ENCODE measurements around the genes PLEKHO2, UBAP1L, CLPX and HACD3.

GRCh38 chr15:64701592-64702254, 73.7 kb downstream of the RBPMS2 start:
- PRO-cap = no peak

GRCh38 chr15:64747283-64747888, 28.0 kb downstream of the RBPMS2 start:
- PRO-cap = no peak

GRCh38 chr15:64755524-64755928, 19.9 kb downstream of the RBPMS2 start:
- PRO-cap = no peak

- PRO-cap = no peak
These were observed 727 bp downstream of the RBPMS2 start for GRCh38 chr15:64774567-64775157.

GRCh38 chr15:64824896-64825271, 563 bp downstream of the PIF1 start:
- PRO-cap = no peak

DNA sequence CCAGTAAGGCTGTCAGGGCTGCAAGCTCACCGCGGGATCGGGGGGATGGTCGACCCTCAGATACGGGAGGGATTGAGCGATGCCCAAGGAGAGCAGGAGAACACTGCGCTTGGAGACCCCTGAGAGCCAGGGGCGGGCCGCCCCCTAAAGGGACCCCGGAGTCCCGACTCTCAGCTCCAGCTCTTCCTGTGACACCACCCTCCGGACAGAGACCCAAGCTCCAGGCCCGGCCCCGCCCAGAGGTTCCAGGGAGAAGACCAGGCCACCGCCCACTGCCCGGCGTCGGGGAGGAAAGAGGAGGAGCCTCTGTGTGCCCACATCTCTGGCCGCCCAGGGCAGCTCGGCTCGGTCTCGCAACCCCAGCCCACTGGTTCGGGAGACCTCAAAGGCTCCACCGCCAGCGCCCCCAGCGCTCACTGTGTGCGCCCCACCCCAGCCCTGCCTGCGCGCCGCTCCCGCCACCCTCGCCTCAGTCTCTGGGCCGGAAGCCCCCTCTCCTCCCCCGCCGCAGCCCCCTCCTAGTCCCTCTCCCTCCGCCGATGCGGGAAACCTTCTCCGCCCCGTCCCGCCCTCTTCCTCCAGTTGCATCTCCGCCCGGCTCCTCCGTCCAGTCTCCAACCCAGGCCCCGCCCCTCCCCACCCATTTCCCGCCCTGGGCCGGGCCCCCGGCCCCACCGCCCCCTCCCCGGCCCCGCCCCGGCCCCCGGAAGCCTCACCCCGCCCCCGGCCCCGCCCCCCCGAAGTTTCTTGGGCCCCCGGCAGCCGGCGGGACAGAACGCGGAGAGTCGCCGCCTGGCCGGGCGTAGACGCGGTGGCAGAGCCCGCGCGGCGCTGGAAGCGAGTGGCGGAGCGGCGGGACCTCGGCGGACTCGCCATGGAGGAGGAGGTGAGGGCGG, at the start of gene PLEKHO2:
TSS of gene PLEKHO2 (plus strand) at position 773 of the 896 bp plus-strand sequence.
- PRO-cap = bidirectional peak, plus-strand start at position 317 of the sequence, minus-strand start at position 207 of the sequence; bidirectional peak, plus-strand start at position 581 of the sequence, minus-strand start at position 584 of the sequence; bidirectional peak, plus-strand start at position 771 of the sequence, minus-strand start at position 613 of the sequence

- PRO-cap = no peak
These were observed 23.0 kb downstream of the PLEKHO2 start for GRCh38 chr15:64864308-64865551.

DNA sequence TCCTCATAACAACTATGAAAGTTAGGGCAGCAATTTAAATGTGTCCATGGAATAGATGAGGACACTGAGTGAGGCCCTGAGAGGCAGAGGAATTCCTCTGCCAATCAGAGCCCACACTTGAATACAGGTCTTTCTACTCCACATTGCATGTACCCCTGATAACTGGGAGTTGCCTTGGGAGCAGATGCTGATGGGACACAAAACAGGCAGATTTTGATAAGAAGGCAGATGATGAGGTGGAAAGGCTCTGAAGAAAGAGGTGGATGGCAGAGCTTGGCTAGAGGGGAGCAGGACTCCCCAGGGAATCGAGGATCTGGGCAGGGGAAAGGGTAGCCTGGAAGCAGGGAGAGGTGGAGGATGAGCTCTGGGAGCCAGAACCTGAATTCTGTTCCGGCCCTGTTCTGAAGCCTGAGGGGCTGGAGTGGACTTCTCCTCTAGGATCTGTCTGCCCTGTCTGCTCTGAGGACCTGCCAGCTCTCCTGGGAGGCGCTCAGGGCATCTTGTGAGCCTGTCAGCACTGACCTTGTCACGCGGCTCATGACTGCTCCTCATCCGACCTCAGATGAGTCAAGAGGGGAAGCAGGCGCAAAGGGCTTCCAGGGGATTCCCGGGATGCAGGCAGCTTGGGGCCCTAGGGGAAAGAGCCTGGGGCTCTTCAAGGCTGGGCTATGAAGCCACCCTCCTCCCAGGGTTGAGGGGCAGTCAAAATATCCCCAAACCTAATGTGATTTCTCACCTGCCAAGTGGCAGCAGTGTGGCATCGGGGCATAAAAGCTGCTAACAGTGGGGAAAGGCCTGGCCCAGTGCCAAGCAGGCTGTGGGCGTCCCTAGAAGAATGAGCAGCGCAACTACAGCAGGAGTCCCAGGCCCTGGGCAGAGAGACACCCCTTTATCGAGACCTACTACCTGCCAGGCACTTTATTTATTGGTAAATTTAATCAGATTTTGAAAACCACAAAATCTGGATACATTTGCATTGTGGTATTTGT, 27.8 kb upstream of the ANKDD1A start:
- PRO-cap = no peak

DNA sequence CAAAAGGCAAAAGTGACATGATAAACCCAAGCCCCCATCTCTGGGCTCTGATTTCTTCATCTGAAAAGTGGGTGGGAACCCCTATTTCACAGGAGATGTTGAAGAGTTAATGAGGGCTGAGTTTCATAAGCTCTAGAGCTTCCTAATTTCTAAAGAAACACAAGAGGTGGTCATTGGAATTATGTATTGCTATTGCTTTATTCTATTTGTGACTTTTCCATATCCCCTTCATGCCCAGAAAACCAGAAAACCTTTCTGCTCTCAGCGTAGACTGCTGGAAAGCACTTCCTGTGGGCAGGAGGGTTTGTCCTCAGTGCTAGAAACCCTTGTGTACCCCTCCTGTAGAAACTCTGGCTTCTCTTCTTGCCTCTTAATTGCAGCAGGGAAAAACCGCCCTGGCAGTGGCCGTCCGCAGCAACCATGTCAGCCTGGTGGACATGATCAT, 32.6 kb downstream of the ANKDD1A start:
- PRO-cap = no peak

DNA sequence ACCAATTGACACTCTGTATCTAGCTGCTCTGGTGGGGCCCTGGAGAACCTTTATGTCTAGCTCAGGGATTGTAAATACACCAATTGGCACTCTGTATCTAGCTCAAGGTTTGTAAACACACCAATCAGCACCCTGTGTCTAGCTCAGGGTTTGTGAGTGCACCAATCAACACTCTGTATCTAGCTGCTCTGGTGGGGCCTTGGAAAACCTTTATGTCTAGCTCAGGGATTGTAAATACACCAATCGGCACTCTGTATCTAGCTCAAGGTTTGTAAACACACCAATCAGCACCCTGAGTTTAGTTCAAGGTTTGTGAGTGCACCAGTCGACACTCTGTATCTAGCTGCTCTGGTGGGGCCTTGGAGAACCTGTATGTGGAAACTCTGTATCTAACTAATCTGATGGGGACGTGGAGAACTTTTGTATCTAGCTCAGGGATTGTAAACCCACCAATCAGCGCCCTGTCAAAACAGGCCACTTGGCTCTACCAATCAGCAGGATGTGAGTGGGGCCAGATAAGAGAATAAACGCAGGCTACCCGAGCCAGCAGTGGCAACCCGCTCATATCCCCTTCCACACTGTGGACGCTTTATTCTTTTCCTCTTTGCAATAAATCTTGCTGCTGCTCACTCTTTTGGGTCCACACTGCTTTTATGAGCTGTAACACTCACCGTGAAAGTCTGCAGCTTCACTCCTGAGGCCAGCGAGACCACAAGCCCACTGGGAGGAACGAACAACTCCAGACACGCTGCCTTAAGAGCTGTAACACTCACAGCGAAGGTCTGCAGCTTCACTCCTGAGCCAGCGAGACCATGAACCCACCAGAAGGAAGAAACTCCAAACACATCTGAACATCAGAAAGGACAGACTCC, 685 bp upstream of the KBTBD13 start:
- PRO-cap = no peak

DNA sequence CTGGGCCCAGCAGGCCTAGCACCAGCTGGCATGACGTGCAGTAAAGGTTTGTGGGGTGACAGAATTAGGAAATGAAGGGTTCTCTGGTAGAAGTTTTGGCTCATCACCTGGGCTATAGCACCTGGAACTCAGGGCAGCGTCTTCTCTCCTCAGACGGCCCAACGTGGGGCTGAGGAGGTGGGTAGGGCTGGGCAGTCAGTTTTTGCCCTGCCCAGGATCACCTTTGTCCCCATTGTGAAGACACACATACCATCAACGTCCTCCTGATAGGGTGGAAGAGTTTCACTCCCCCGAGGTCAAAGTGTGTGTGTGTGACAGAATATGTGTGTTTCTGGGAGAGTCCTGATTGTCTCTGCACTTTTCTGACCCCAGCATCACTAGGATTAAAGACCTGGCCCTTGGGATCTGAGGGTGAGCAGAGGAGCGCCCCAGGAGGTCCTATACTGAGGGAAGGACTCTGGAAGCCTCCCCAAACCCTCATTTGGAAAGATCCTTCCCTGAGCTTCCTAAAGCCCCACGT, 12.2 kb downstream of the KBTBD13 start:
- PRO-cap = no peak

DNA sequence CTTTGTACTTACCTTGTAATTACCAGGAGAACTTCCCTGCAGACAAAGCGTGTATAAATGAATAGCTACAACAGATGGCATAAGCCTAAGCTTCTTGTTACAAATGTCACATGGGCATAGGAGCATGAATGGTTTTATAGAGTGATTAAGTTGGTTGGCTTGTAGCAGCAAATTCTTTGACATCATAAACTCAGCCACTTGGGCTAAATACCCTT, at the start of gene UBAP1L:
TSS of gene UBAP1L (minus strand) at position 63 of the 215 bp plus-strand sequence.
- PRO-cap = no peak

DNA sequence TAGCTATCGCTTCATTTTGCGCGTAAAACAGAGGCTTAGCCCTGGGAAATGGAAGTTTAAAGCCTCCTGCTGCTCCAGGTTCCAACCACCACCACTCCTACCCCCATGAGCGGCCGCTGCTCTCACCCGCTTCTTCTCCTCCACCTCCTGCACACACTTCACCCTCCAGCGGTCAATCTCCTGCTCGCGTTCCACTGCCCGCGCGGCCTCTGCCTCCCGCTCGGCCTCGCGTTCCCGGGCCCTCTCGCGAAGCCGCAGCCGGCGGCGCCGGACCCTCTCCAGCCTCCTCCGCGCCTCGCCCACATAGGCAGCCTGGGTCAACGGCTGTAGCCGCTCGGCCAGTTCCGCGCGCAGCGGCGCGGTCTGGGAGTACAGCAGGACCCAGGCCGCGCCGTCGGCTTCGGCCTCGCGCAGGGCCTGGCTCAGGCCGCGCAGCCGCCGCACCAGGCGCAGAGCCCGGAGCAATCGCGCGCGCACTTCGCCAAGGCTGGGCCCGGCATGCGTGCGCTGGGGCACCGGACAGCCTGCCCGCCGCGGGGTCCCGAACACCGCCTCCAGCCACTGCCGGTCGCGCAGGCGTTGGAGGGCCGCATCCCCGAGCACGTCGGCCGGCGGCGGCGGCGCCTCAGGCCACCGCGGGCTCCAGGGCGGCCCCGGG, 693 bp downstream of the PDCD7 start:
- PRO-cap = bidirectional peak, plus-strand start at position 304 of the sequence, minus-strand start at position 124 of the sequence

DNA sequence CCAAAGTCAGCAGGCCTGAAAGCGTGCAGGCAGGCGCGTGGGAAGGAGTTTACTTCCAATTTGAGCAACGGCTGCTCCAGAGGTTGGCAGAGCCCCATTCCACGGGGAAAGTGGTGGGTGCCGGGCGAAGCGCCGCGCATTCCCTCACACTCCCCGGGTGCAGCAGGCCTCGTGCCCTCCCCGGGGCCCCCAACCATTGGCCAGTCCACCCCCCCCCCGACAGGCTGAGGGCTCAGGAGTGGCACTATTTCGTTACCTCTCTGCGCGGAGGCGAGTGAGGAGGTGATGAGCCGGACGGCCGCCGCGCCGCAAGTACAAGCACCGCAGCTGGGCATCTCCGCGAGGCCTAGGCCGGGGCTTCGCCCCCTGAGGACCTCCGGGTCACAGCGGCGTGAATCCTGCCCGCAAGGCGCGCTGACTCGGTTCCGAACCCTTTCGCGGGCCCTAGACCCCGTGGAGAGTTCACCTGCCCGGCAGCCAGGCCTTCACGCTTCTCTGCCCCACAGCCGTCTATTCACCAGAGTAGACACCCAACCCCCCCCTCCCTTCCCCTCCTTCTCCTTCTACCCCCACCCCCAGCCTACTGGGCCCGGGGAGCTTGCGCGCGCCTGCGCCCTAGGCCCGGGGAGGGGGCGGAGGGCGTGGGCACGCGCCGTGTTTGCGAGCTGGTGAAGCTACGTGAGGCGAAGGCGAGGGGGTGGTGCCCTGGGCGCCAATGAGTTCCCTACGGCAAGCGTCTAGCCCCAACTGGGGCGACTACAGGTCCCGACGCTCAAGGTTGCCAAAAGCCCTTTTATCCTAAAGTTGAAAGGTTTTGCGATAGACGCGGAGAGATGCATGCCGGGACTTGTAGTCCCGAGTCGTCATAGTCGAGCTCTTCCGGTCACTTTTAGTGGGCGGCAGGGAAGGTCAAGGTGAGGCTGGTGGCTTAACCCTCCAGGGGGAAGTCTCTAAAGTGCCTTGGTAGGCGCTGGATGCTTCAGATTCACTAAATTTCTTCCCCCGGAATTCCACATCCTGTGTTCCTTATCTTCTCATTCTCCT, at the start of gene CLPX:
TSS of gene CLPX (minus strand) at position 524 of the 1,044 bp plus-strand sequence.
- PRO-cap = bidirectional peak, plus-strand start at position 97 of the sequence, minus-strand start outside the sequence; bidirectional peak, plus-strand start at position 343 of the sequence, minus-strand start at position 112 of the sequence; bidirectional peak, plus-strand start at position 384 of the sequence, minus-strand start at position 497 of the sequence; bidirectional peak, plus-strand start at position 892 of the sequence, minus-strand start at position 767 of the sequence

DNA sequence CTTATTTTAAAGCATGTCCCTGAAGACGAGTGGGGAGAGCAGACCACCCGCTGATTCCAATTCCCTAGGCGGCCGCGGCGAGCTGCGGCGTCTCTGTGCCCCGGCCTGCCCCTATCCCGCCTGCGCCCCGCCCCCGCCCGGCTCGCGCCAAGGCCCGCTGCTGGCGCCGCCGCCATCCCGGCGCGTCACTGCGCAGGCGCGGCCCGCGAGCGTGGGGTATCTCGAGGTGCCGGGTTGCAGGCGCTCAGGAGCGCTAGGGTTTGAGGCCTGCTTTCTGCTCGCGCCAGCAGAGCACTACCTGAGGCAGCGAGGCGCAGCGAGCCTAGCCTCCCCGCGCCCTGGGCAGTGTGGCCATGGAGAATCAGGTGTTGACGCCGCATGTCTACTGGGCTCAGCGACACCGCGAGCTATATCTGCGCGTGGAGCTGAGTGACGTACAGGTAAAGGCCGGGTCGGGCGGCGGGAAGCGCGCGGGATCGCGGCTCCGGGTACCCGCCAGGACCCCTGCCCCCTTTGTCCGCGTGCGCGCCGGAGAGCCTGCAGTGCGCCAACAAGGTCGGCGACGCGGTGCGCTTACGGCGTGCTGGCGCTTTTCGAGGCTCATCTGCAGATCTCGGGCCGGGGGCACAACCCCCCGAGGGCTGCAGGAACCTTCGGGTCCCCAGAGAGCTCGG, at the start of gene HACD3:
TSS of gene HACD3 (plus strand) at position 185 of the 674 bp plus-strand sequence.
- PRO-cap = bidirectional peak, plus-strand start at position 289 of the sequence, minus-strand start at position 97 of the sequence; bidirectional peak, plus-strand start at position 439 of the sequence, minus-strand start at position 515 of the sequence

- PRO-cap = no peak
These were observed 32.1 kb downstream of the INTS14 start for GRCh38 chr15:65578626-65579474.

DNA sequence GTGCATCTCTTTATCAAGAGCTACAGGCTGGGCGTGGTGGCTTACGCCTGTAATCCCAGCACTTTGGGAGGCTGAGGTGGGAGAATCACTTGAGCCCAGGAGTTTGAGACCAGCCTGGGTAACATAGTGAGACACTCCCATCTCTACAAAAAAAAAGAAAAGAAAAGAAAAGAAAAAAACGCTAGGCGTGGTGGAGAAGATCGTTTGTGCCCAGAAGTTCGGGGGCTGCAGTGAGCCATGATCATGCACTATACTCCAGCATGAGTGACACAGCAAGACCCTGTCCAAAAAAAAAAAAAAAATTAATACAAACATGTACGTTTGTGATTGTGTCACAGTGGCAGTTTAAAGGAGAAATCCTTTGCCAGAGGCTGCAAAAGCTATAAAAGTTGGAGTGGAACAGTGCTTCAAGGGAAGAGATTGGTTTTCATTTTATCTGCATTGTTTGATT, 909 bp upstream of the DIS3L start:
- PRO-cap = no peak

DNA sequence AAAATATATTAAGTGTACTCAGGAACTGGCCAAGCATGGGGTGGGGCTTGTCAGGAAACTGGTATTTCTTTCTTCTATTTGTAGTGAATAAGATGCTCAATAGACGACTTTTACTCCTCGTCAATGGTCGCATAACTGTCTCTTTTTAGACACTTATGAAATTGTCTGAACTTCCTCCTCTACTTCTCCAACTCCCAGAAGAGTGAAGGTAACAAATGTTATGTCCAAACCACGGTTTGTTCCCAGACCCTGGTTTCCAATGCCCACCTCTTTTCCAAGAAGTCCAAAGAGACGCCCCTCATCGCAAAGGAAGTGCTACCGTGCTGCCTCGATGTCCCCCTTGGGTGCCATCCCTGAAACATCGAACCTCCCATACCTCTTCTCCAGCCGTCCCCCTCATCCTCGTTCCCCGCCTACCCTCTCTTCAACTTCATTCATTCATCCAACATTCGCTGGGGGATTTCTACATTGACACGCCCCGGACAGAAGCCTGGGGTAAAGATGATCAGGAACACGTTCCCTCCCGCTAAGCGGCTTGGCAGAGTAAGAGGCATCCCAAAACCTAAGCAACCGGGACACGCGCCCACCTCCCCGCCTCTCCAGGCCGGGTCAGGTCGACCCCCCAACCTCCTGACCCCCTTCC, 488 bp downstream of the TIPIN start:
- PRO-cap = no peak

DNA sequence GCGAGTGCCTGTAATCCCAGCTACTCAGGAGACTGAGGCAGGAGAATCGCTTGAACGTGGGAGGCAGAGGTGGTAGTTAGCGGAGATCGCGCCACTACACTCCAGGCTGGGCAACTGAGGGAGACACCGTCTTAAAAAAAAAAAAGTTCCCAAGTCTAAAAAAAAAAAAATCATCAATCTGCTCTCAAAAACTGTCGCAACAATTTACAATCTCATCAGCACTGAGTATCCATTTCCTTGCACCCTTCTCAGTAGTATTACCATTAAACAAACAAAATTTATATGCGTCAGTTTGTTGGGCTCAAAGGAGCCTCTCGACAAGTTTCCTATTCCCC, 586 bp upstream of the MAP2K1 start:
- PRO-cap = no peak

- PRO-cap = no peak
These were observed 5.6 kb downstream of the SNAPC5 start for GRCh38 chr15:66491687-66492729.